Mesenchymal stem cell of the bone marrow (primary cell): Measurements from ENCODE around the gene HLF.

DNA sequence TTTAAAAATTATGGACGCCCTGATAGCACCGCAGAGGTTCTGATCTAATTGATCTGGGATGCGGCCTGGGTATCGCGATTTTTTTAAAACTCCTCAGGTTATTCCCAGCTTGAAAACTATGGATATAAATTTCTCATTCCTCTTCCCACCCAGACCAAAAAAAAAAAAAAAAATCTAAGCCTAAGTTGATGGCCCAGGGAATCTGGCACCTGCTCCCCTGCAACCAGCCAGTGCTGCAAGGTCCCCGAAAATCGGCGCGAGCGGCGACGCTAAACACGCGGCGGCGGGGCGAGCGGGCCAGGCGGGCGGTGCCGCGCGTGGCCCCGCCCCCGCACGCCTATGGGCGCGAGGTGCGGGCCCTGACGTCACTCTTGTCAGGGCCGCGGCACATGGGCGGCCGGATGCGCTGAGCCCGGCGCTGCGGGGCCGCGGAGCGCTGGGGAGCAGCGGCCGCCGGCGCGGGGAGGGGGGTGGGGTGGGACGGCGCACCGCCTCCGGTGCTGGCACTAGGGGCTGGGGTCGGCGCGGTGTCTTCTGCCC lies at the start of gene HLF:
TSS of gene HLF (plus strand) at position 368 of the 540 bp plus-strand sequence.
- CAGE, long polyA plus RNA = no peak

GRCh38 chr17:55446125-55446475 lies 24.5 kb upstream of the MMD start:
- CAGE, long polyA plus RNA = no peak

DNA sequence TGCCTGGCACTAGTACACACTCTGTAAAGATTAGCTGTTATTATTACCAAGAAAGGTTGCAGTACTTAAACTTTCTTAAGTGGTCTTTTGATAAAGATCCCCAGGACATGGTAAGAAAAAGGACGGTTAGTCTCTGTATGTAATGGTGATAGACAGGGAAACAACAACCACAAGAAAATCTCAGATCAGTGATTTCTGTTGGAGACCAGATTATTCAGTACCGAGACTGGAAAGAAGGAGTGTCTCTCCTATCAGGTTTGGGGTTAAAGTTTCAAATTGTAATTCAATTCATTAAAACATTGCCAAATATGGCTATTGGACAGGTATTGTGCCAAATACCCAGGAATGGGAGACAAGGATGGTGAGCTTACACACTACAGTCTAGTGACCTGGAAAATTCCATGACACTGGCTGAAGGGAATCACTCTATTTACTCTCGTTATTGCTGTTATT lies 24.9 kb upstream of the MMD start:
- CAGE, long polyA plus RNA = no peak

GRCh38 chr17:56034014-56034682 lies 119.1 kb upstream of the ANKFN1 start:
- CAGE, long polyA plus RNA = no peak

GRCh38 chr17:56153655-56153873 lies 289 bp downstream of the ANKFN1 start:
- CAGE, long polyA plus RNA = no peak

- CAGE, long polyA plus RNA = no peak
Measured at GRCh38 chr17:56595451-56596337, 2.2 kb downstream of the NOG start.

DNA sequence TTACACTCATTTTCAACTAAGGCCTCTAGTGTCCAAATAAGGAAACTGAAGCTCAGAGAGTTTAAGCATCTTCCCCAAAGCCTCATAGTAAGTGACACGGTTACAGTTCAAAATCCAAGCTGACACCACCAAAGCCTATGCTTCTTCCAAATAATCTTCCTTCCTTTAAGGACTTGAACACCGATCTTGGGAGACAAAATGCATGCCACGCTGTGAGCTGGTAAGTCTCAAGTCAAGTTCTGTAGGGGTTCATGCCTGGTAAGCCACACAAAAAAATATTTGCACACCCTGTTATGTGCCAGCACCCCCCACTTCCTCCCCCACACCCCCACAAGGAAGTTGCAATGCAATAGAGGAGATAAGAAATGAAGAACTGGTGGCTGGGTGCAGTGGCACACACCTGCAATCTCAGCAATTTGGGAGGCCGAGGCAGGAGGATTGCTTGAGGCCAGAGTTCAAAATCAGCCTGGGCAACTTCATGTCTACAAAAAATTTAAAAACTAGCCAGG lies 5.6 kb downstream of the NOG start:
- CAGE, long polyA plus RNA = no peak

DNA sequence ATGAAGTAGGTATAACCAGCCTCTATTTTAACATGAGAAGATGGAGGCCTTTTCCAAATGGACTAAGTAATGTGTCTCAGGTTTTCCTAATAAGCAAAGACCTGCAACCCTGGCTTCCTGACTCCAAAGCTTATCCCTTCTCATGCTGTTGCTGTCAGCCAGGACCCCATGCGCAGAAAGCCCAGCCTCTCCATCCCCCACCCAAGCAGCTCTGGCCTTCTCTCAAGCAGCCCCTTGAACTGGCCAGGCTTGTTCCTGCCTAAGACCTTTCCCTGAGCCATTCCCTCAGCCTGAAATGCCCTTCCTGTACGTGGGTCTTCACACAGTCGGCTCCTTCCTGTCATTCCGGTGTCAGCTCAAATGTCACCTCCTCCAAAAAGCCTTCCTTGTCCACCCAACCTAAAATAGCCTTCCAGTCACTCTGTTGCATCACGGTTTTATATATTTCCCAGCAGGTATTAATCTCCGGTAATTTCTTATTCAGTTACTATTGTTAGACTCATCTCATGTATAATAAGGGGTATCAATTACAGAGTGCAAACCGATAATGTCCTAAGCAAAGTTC lies 51.9 kb downstream of the C17orf67 start:
- CAGE, long polyA plus RNA = no peak

- CAGE, long polyA plus RNA = no peak
Measured at GRCh38 chr17:56890081-56890485, 23.8 kb downstream of the TRIM25 start.

- CAGE, long polyA plus RNA = no peak
Measured at GRCh38 chr17:57035829-57036434, 49.1 kb upstream of the AKAP1 start.

DNA sequence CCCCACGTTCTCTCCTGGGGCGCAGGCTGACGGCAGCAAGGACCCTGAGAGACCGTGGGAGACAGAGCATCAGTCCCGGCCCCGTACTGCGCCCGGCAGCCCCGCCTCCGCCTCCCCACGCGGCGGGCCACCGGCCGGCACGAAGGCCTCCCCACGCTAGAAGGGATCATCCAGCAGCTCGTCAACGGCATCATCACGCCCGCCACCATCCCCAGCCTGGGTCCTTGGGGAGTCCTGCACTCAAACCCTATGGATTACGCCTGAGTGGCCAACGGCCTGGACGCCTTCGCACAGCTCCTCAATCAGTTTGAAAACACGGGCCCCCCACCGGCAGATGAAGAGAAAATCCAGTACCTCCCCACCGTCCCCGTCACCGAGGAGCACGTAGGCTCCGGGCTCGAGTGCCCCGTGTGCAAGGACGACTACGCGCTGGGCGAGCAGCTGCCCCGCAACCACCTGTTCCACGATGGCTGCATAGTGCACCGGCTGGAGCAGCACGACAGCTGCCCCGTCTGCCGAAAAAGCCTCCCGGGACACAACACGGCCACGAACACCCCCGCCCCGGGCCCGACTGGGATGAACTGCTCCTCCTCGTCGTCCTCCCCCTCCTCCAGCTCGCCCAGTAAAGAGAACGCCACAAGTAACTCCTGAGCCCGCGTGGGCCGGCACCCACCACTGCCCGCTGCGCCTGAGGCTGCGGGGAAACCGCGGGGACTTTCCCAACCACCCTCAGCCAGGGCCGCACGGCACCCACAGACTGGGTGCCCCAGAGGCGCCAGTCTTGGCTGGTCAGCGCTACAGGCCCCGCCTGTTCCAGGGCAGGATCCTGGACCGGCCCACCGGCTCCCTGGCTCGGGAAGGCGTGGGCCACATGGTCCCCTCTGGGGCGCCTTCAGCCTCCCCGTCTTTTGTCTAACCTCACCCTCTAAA lies 39.0 kb upstream of the AKAP1 start:
- CAGE, long polyA plus RNA = no peak

DNA sequence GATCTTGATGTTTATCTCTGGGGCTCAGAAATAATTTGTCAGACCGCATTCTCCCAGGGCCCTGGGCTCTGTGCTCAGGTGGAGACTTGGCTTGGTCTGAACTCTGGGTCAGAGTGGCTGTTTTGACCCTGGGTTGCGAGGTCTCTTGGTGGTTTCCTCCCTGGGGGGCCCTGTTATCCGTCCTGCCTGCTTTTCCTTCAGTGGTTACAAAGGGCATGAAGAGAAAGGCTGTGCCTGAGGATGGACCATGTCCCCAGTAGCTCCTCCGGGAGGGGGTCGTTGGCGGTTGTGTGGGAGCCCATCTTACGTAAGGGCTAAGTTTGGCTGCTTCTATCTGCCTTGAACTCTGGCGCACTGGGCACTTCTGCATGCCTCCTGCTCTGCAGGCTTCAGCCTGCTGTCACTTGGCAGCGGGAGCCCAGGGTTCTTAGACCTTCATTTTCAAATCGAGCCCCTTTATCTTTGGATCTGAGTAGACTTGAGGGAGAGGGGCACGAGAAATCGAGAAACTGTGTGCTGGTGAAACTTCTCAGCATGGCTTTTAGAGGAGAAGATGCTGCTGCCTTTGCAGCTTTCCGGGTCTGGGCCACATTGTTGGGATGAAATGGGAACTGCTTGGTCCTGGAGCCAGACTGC lies 26.0 kb downstream of the AKAP1 start:
- CAGE, long polyA plus RNA = no peak

DNA sequence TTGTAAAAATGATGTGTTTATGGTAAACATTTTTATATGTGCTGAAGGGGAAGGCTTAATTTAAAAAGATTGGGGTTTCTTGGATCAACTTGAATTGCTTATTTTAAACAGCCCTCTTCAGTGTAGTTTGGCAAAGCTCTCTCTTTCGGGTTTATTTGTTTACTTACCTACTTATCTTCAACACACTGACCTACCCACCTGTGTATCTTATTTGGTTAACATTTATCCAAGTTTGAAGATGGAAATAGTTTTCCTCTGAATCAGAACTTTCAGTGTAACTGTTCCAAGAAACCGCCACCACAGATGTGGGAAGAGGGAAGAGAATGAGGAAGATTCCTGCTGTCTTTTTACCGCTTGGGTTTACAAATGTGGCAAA lies 115.7 kb downstream of the MSI2 start:
- CAGE, long polyA plus RNA = no peak

GRCh38 chr17:57422747-57423306 lies 166.5 kb downstream of the MSI2 start:
- CAGE, long polyA plus RNA = no peak

GRCh38 chr17:57442829-57443616 lies 186.7 kb downstream of the MSI2 start:
- CAGE, long polyA plus RNA = no peak

GRCh38 chr17:57508580-57509218 lies 236.4 kb downstream of the CCDC182 start:
- CAGE, long polyA plus RNA = no peak

GRCh38 chr17:57551076-57551895 lies 193.8 kb downstream of the CCDC182 start:
- CAGE, long polyA plus RNA = no peak

DNA sequence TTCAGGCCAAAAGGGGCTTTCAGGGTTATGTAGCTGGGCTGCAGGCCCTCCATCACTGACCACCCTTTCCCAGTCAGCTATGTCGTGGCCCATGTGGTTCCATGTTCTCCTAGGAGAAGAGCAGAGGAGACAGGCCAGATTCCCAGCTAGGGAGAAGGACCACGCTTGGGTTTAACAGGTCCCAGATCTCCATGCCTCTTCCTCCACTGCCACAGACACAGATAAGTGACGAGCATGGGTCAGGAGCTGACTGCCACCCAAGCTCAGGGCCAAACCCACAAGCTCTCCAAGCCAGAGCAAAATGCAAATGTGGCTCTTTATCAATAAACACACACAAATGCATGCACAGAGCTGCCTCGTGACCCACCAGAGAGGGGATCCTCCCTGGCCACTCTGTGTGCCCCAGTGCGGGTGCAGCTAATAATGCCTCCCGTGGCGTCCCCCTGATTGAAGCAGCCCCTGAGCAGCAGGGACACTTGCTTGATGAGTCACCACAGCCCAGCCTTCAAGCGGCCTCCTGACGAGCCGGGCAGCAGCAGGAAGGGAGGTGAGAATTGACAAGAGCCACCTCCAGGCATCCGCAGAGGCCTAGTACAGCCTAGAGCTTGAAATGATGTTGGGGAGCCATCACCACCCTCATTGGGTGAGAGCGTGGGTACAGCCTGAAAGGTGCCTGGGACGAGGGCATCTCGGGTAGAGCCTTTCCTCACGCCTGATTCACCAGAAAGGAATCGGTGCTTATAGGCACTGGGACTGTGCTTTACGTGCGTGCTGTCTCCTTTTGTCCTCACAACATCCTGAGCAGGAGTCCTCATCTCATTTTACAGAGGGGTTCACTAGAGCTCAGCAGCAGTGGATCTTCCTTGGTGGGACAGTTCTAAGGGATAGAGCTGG lies 143.8 kb downstream of the CCDC182 start:
- CAGE, long polyA plus RNA = no peak

DNA sequence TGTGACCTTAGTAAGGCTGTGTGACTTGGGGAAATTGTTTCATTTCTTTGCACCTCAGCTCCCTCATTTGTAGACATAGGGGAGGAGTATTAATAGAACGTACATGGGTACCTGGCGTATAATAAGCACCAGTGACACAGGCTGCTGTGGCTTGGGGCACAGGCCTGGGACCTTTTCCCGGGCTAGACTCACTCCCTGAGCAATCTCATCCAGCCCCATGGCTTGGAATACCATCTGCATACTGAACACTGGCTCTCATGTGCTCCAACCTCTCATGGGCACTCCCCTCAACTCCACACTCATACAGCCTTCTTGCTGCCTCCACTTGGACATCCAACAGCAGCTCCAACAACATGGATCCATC lies 41.0 kb upstream of the MRPS23 start:
- CAGE, long polyA plus RNA = no peak

DNA sequence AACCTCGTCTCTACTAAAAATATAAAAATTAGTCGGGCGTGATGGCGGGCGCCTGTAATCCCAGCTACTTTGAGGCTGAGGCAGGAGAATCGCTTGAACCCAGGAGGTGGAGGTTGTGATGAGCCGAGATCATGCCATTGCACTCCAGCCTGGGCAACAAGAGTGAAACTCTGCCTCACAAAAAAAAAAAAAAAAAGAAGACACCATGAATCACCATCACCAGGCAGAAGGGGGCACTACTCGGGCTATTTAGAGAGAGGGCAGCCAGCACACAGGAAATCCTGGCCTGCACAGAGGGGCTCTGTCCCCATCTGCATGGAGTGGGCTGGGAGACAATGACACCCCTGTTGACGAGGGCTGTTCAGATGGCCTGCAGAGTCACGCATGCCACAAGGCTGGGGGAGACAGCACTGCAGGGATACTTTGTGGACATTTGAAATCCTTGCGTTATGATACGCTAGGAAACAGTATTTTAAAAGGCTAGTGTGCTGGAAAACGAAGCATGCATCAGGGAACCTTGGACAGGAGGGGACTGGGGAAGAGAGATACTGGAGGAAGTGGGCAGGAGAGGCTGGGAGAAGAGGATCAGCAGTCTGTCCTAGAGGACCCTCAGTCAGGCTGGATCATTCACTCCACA lies 48.3 kb downstream of the CUEDC1 start:
- CAGE, long polyA plus RNA = no peak